BE2C (cell line): ENCODE measurements around a stretch of chr12.

DNA sequence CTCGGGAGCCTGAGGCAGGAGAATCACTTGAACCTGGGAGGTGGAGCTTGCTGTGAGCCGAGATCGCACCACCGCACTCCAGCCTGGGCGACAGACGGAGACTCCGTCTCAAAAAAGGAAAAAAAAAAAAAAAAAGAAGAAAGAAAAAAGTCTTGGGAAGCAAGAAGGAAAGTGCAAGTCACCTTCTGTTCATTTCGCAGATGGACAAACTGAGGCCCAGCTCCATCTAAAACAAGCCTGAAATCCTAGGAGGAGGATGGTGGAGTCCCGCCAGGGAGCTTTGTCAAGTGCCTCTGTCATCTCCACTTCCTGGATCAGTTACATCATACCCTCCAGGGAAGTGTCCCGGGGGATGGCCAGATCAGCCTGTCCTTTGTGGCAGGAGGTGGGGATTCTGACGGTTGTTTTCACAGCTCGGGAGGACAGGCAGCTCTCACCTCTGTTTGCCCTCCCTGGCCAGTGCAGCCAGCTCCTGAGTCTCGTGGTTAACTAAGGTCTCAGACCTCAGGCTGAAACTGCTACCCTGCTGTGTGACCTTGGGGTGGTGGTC, 8.7 kb upstream of the SDSL start:
- RRBS = no CpG with 5 or more reads among the region's 13 CpGs

DNA sequence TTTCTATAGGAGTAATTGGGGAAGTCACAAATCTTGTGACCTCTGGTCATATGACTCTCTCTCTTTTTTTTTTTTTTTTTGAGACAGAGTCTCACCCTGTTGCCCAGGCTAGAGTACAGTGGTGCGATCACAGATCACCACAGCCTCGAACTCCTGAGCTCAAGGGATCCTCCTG, 5.8 kb upstream of the SDSL start:
- RRBS = no CpG with 5 or more reads among the region's 2 CpGs

DNA sequence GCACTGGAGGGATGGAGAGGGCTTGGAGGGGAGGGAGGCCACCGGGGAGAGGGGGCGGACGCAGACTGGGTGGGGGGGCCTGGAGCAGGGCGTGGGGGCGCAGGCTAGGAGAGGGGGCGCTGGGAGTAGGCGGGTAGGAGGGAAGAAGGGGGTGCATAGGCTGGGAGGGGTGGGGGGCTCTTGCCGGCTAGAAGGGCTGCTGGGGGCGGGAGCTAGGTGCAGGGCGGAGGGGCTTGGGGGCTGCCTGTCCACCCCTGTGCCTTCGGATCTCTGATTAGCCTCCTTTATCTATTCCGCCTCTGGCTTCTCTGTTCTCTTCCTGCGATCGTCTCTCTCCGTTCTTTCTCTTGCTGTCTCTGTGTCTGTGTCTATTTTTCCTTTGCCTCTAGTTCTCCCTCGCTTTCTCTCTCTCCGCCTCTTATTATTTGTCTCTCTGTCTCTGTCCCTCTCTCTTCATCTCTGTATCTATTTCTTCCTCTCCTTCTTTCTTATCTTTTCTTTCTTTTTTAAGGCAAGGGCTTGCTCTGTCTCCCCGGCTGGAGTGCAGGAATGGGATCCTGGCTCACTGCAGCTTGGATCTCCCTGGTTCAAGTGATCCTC, 166.8 kb upstream of the LHX5 start:
- RRBS = no CpG with 5 or more reads among the region's 18 CpGs

GRCh38 chr12:113863123-113863610, 103.0 kb downstream of the RBM19 start:
- RRBS = no CpG with 5 or more reads among the region's 11 CpGs

DNA sequence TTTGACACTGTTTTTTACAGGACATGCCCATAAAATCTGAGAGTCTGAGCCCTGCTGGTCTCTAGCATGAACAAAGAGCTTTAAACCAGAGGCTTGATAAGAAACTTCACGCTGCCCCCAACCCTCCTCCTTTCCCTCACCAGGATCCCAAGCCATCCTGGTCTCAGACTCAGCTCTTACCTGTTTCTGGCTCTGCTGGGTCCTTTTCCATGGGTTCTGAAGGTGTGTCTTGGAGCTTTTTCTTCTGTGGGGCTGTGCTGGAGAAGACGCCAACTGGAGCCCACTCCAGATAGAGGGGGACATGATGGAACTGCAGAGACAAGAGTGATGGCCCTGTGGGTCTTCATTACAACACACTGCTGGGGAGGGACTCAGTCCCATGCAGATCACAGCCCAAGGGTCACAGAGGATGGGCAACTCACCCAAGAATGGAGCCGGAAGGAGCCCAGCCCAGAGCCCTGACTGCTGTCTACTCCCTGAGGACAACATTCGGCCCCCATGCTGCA, 29.2 kb downstream of the RBM19 start:
- RRBS = no CpG with 5 or more reads among the region's 4 CpGs

- RRBS = 39% methylated on average over 5 of the region's 32 CpGs
These were observed 3.6 kb upstream of the TBX5 start for GRCh38 chr12:114409457-114410027.

- RRBS = no CpG with 5 or more reads among the region's 18 CpGs
These were observed 74.3 kb upstream of the TBX5 start for GRCh38 chr12:114480254-114480713.

DNA sequence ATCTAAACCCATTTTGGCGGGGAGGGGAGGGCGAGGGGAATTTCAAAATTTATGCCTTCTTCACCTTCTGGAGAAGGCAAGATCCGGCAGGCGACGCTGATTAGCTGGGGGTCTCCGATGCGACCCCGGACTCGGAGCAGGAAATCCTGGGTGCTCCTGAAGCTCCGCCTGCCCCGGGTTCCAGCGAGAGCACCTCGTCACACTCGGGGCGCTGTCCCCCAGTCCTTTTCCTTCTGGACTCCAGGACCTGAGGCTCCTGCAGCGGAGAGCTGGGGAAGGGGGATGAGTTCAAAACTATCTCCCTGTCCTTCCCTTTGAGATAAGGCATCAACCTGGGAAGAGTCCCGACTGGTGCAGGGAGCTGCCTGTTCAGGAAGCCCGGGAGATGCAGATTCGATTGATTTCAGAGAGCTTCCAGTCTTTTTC, 74.8 kb upstream of the TBX5 start:
- RRBS = 23% methylated on average over 9 of the region's 19 CpGs

- RRBS = 27% methylated on average over 4 of the region's 38 CpGs
These were observed 17.2 kb downstream of the TBX3 start for GRCh38 chr12:114666610-114667431.

GRCh38 chr12:114691815-114692156, 7.8 kb upstream of the TBX3 start:
- RRBS = 67% methylated on average over 3 of the region's 18 CpGs

- RRBS = no CpG with 5 or more reads among the region's 8 CpGs
These were observed 420.0 kb upstream of the TBX3 start for GRCh38 chr12:115103882-115104484.

DNA sequence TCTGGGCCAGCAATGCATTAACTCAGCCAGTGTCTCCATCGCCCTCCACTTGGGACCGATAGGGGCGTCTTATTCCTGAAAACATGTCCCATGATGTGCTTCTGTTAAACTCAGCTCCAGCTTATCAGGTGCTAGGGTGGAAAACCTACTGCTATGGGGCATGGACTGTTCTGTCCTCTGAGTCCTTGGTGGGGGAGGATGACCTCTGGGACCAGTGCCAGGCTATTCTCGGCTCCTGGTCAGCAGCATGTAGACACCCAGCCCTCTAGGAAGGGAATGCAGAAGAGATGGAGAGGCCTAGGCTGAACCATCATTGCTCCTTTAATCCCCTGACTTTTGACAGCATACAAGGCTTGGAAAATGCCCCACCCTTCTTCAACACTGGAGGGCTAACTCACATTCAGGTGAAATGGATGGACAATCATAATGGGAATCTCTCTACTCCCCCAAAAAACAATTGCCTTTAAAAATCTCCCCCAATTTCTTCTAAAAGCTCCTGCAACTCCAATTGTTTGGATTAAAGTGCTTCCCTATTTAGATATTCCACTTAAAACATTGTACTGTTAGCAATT, 486.1 kb downstream of the MED13L start:
- RRBS = no CpG with 5 or more reads among the region's 4 CpGs

DNA sequence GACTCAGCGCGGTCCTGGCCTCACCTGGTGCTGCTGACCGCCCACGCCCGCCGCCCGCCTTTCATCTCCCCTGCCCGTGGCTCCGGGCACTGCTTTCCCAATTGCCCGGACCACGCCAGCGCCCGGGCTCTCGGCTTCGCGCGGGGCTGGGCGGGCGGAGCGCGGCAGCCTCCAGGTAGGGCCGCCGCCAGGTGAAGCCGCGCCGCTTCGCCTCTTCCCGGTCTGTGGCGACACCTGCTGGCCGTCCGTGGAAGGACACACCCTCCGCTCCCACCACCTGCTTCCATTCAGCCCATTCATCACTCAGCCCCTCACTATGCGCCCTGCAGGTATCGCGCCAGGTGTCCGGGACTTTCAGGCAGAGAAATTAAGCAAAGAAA, 360.4 kb downstream of the MED13L start:
- RRBS = 12% methylated on average over 19 of the region's 36 CpGs

DNA sequence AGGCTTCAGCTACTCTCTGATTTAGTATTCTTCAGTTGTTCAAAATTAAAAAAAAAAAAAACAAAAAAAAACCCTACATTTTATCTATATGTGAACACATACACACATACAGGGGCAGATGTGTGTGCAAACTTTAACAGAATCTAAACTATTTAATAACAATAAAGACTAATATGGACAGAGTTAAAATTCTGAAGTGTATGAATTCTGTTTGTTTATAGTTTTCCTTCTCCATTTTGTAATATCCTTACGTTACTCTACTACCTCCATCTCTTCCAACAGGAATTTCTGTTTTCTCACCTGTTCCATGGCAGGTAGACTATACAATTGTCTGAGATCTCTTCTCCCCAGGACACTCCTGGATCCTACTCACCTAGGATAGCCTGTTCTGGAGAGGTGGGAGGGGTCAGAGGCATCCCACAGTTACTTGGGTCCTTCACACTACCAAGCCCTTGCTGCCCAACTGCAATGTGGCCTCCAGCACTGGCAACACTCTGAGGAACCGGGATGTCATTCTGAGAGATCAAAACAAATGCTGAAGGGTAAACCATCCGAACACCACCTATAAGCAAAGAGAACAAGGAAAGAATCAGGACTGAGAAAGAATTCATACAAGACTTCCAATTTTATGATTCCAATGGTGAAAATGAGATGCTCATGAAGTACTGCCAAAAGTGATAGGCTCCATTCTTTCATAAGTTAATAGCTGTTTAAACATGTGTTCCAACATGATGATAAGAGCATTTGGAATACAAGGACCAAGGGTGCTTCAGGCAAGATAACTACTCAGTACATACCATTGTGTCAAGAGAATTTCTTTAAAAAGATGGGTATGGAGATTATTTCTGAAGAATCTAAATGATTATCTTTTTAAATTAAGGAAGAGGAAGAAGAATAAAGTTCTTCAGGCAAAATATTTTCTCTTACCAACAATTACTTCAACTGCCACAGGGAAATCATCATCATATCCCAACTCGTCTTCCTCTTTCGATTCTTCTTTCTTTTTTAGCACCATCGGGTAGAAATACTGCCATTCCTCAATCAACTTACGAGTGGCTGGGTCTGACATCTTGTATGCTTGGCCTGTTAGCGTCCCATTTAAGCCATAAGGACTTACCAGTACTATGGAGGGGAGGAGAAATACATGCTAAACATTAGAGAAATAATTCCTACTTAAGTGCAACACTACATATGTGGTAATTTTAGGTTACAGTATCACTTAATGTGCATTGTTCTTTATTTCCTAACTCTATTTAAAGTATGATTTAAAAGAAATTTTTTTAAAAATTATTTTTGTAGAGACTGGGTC, 258.2 kb downstream of the MED13L start:
- RRBS = no CpG with 5 or more reads among the region's 8 CpGs

DNA sequence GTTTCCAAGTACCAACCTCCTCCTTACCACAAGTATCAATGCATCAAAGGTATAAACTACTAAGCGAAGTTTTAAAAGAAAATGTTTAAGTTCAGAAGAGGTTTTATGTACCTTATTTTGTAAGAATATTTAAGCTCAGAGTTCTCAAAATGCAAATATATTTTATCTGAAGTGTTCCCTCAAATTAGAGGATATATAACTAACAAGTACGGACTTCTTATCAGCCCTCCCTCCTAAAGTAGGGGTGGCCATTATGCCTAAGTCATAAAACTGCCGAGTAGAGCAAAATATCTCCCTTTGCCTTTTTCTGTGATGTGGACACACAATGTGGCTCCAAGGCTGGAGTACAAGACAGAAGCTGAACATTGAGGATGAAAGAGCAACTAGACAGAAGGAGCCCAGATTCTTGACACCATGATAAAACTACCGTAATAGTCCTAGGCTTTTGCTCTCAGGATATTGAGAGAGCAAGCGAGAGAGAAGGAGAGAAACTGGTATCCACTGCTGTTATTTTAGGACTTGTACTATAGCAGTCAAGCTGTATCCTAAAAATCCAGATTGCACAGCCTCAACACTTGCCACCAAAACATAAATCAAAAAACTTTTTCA, 120.9 kb downstream of the MED13L start:
- RRBS = no CpG with 5 or more reads among the region's 5 CpGs

- RRBS = no CpG with 5 or more reads among the region's 10 CpGs
These were observed 106.6 kb downstream of the MED13L start for GRCh38 chr12:116170617-116171490.

DNA sequence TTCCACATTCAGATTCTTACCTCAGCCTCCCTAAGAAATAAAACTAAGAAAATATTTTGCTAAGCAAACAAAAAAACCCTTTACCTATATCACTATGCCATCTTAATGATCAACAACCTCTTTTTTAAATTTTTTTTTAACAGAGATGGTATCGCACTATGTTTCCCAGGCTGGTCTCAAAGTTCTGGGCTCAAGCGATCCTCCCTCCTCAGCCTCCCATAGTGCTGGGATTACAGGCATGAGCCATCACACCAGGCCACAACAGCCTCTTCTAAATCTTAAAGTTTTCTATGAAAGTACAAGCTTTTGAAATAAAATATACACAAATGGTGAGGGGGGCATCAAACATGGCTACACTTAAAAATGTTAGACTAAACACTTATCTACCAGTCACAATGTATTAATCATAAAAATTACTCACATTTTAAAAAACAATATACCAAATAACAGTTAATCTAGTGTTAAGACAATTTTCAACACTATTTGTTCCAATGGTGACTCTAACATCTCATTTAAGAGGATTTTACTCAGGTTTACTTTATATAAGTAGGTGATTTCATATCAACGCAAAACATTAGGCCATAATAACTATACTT, 48.6 kb downstream of the MED13L start:
- RRBS = no CpG with 5 or more reads among the region's 3 CpGs

GRCh38 chr12:116267299-116268029, 10.0 kb downstream of the MED13L start:
- RRBS = no CpG with 5 or more reads among the region's 5 CpGs

DNA sequence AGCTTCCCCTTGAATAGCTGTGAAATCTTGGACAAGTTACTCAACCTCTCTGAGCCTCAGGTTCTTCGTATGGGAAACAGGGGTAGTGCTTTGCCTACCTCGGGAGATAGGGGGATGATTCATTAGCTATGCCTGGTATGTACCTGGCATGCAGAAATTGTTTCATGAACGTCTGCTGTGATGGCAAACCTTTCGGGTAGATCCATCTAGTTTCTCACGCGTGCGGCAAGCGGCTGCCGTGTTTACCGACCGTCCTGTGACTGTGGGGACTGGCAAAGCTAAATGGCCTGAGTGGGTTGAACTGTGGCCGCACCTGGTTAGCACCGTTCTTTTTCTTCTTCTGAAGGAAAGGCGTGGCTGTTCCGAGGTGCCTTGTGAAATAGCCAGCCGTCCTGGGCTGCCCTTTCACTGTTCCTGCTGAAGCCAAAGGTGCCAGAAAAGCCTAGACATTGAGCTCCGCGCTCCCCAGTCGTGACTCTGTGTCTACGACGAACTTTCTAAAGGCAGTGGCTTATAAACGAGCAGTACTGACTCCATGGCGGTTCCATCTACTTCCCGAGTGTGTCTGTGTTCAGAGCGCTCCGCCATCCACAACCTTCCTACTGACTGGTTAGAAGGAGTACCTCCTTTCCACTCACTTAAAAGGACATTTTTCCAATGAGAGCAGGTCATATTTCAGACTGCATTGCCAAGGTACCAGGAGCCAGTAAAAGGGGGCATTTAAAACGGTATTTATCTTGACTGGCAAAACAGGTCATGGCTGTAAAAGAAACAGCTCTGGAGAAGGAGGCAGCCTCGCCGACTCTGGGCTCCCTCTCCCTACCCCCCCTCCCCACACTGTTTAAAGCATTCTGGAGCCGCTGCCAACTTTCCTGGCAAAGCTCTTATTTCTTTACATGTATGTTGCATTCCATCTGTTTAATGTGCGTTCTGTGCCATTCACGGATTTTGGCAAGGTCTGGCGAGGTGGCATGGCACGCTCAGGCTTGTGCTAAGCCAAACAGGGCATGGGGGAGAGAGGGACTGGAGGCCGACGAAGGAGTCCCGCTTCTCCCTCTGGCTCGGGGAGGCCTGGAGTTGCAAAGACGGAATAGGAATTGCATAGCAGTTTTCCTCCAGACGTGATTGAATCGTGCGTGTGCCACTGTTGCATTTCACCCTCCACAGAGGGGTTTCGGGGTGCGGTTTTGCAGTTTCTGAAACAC, 40.9 kb upstream of the MED13L start:
- RRBS = no CpG with 5 or more reads among the region's 44 CpGs

DNA sequence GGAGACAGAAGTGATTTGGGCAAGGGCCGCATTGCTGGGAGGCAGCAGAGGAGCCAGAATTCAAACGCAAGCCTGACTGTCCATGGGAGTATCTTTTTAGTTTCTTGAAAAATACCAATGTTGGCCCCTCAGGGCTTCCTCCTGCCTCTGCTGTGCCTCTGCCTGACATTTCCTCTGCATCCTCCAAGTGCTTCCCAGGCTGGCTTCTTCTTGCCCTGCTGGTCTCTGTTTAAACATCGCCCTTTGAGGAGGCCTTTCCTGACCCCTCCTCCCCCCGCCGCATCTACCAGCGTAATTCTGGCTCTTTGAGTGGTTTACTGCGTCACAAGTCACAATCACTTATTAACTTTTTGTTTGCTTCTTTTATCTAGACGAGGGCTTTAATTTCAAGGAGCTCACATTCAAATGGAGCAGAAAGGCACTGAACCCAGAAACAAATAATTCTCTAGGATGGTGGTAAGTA, 90.9 kb upstream of the MED13L start:
- RRBS = no CpG with 5 or more reads among the region's 8 CpGs